Right atrium auricular region (tissue), 2 donors: ENCODE measurements around a stretch of chr11.

GRCh38 chr11:69703070-69703881 is 546 bp downstream of the FGF19 start:
- PRO-cap = no peak
- RAMPAGE, long total RNA, 2 experiments = no peak in any of the 2 experiments

DNA sequence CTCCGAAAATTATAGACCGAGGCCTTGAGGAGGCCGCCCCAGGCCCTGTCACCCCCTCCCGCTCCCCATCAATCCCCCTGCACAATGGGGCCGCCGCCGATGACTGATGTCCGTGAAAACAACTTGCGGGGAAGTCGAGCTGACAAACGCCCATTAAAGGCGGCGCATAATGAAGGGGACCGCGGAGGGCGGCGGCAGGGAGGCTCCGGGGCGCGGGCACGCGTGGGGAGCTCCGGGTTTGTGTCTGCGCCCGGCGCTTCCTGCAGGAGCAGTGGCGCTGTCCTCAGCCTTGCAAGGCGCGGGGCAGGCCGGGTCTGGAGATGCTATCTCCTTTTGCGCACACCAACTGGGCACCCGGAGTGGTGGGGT is 237 bp upstream of the FGF3 start:
- PRO-cap = no peak
- RAMPAGE, long total RNA, 2 experiments = no peak in any of the 2 experiments

DNA sequence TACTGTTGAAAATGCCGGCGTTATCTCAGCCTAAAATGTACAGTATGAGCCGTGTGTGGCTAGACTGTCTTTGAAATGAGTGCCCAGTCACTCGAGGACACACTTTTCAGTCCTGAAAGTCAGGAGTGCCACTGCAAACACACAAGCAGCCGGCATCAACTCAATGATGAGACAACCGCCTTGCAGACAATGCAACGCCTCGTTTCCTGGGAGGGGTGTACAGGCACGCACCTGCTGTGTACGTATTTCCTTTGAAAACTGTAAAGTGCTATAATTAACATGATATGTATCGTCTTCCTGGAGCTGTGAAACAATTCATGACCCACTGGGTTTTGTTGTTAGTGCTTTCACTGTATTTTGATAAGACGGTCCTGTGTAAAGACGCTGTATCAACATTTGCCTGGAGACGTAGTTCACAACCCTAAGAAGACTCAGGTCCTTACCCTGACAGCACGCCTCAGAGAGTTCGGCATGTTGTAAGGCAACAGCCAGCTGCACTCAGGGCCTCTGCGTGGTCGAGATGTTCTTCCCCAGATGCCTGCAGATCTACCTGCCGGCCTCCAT is 105.8 kb upstream of the ANO1 start:
- PRO-cap = no peak
- RAMPAGE, long total RNA, 2 experiments = no peak in any of the 2 experiments

DNA sequence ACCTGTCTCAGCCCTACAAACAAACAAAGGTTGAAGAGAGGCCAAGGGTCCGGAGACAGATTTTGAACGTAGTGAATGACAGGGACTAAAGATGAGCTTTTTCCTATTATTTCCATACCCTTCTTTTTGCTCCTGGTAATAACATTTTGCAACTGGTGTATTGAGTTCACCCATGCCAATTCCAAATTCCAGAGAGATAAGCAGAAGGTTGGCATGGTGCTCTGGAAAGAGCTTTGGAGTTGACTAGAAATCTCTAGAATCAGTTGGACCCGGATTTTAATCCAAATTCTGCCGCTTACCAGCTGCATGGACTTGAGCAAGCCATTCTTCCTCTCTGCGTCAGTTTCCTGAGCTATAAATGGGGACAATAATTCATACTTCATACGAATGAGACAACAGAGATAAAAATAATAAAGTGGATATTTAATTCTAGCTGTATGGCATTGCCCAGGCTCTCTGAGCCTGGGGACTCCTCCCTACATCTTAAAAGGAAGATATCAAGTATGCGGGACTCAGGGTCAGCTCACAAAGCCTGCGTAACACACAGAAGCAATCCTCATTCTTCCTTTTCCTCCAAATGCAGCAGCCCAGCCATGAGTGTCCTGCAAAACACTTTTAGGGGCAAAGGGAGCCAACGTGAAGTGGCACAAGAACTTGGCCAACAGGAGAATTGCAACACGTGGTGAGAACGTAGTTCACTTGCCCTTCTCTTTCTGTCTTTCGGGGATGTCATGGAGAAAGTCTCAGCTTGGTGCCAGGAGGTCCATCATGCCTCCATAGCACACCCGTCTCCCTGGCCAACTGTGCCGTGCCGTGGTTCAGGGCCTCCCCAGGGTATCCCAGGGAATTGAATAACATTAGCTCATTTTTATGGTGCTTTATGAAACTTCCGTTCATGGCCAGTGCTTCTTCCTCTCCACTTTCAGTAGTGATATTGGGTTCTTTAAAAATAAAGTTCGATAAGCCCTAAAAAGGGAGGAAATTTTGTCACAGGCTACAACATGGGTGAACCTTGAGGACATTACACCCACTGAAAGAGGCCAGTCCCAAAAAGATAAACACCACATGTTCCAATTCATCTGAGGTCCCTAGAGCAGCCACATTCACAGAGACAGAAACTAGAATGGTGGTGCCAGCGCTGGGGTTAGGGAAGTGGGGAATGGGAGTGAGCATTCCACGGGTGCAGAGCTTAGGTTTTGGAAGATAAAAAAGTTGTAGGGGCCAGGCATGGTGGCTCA is 98.6 kb upstream of the ANO1 start:
- PRO-cap = no peak
- RAMPAGE, long total RNA, 2 experiments = no peak in any of the 2 experiments

DNA sequence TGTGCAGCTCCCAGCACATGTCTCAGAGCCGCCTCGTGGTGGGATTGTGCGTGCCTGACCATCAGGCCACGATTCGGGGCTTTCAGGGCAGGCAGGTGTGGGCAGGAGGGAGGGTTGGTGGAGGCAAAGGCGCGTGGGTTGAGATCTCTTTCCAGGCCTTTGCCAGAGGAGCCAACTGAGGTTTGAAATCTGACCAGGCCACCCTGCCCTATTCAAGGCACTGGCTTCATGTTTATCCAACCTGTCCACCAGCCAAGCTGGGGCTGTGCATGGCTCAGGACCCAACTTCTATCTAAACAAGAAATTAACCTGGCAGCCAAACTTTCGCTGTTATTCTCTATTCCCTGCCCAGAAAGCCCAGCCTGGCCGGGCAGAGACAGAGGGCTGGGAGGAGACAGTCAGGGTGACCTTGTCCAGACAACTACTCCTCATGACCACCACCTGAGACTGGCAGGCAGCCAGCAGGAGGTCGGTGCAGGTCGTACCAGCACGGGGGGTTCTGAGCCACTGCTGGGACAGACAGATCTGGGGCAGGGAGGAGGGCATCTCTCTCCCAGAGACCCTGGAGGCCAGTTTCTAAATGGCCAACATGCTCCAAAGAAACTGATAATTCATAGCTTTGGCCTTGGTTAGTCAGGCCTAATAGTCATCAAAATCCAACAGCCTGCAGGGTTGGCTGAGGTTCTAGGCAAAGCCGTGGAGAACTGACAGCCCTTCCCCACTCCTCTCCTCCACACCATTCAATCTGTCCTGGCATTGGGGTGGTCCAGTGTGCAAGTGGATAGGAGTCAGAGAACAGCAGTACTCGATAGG is 28.2 kb downstream of the ANO1 start:
- PRO-cap = no peak
- RAMPAGE, long total RNA, 2 experiments = no peak in any of the 2 experiments

- PRO-cap = no peak
- RAMPAGE, long total RNA, 2 experiments = start-site peak on the plus strand in 1 of 2 experiments, at chr11:70161648-70161733 at its widest, 6 reads per replicate
Measured at GRCh38 chr11:70161454-70162120, 41.5 kb upstream of the FADD start.

DNA sequence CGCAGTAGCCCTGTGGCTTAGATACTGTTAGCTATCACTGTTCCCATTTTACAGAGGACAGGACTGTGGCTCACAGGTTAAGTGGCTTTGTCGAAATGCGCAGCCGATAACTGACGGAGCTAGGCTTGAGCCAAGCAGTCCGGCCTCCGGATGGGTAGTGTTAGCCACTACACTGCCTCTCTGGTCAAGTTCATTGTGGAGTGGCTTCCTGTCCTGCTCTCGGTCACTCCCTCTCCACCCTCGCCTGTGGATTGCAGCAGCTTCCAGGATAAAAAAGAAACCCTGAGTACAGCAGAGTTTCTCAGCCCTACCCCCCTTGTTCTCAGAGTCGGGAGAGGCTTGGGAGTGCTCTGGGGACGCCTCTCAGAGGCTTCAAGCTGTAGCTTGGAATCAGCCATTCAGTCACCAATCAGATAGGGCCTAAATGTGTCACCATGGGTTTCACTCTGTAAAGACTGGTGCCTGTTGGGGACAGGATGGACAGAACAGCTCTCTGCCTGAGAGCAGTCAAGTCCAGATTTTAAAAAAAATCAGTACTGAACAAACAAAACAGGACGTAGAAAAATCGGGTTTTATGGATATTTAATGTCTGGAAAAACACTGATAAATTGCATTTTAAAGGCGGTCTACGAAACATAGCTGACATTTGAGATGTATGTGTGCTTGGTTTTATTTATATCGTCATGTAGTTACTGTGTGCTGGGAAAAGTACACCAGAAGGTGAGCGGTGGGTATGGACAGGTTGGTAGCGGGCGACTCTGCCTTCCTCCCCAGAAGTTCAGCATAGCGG is 1.3 kb downstream of the FADD start:
- PRO-cap = bidirectional peak, plus-strand start at position 285 of the sequence, minus-strand start at position 162 of the sequence
- RAMPAGE, long total RNA, 2 experiments = no peak in any of the 2 experiments

DNA sequence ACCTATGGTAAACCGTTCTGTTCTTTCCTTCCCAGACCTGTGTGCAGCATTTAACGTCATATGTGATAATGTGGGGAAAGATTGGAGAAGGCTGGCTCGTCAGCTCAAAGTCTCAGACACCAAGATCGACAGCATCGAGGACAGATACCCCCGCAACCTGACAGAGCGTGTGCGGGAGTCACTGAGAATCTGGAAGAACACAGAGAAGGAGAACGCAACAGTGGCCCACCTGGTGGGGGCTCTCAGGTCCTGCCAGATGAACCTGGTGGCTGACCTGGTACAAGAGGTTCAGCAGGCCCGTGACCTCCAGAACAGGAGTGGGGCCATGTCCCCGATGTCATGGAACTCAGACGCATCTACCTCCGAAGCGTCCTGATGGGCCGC is 3.0 kb downstream of the FADD start:
- PRO-cap = no peak
- RAMPAGE, long total RNA, 2 experiments = no peak in any of the 2 experiments

- PRO-cap = no peak
- RAMPAGE, long total RNA, 2 experiments = no peak in any of the 2 experiments
Measured at GRCh38 chr11:70230863-70231525, 27.9 kb downstream of the FADD start.

GRCh38 chr11:70424566-70424847 is 26.2 kb downstream of the CTTN start:
- PRO-cap = no peak
- RAMPAGE, long total RNA, 2 experiments = no peak in any of the 2 experiments

DNA sequence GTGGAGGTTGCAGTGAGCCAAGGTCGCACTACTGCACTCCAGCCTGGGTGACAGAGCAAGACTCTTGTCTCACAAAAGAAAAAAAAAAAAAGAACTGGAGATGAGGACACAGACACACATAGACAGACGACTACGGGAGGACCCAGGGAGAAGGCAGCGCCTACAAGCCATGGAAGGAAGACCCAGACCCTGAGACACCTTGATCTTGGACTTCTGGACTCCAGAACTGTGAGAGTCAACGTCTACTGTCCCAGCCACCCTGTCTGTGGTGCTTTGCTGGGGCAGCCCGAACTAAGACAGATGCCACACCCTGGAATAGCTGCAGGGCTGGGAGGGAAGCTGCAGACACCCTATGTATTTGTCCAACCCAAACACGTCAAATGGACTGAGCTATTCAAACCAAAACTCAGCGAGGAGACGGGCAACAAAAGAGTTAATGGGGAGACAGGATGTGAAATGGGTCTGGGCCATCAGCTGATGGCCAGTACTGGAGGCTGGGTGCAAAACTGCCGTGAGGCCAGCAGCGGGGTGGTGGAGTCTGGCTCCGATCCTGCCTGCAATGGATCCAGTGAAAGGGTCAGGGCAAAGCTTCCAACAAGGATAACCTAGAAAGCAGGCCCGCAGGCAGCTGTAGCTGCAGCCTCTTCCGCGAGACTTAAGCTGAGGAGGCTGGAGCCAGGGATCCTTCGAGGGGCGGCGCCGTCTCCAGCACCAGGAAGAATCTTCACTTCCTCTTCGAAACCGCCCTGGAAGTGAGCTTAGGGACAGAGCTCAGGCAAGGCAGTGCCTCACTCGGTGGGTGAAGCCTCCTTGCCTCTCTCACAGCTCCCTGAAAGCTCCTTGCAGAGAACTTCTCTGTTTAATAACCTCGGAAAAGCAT is 169.5 kb downstream of the CTTN start:
- PRO-cap = bidirectional peak, plus-strand start at position 738 of the sequence, minus-strand start at position 657 of the sequence
- RAMPAGE, long total RNA, 2 experiments = no peak in any of the 2 experiments

GRCh38 chr11:70624841-70625308 is 226.5 kb downstream of the CTTN start:
- PRO-cap = no peak
- RAMPAGE, long total RNA, 2 experiments = no peak in any of the 2 experiments

- PRO-cap = no peak
- RAMPAGE, long total RNA, 2 experiments = no peak in any of the 2 experiments
Measured at GRCh38 chr11:70662524-70663159, 264.3 kb downstream of the CTTN start.

- PRO-cap = no peak
- RAMPAGE, long total RNA, 2 experiments = no peak in any of the 2 experiments
Measured at GRCh38 chr11:70826326-70827189, 425.8 kb downstream of the SHANK2 start.

GRCh38 chr11:71255153-71255851 is 2.9 kb upstream of the SHANK2 start:
- PRO-cap = no peak
- RAMPAGE, long total RNA, 2 experiments = no peak in any of the 2 experiments

DNA sequence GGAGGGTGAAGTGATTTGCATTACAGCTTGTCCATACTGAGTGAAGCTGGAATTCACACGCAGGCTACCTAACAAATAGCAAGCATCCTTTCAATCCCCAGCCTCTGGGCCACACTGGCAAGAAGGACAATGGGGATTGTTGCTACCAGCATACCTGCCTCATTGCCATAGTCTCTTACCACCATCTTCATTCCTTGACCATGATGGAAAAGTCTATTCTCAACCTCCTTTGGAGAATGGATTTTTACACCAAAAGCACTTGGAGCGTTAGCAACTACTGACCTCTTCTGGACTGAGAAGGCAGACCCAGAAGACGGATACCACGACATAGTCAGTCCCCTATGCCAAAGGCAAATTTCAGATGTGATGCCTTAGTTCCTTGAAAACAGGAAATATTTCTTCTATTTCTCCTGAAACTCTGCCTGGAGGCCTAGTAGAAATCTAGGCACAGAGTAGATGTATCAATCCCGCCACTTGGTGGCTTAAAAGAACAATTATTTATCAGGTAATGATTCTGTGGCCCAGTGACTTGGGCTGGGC is 75.5 kb downstream of the DHCR7 start:
- PRO-cap = no peak
- RAMPAGE, long total RNA, 2 experiments = no peak in any of the 2 experiments

DNA sequence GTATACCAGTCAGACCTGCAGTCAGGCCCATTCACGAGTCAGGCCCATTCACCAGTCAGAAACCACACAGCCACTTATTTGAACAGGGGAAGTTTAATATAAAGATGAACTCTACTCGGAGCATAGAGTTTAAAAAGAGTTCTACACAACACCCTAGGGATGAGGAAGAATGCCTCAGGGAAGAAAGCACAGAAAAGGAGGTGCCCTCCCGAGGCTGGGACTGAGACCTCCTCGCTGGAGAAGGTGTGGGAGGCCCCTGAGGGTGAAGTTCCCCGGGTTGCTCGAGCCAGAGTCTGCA is 13.9 kb downstream of the DHCR7 start:
- PRO-cap = no peak
- RAMPAGE, long total RNA, 2 experiments = no peak in any of the 2 experiments

GRCh38 chr11:71459657-71460099 is 6.7 kb downstream of the NADSYN1 start:
- PRO-cap = no peak
- RAMPAGE, long total RNA, 2 experiments = no peak in any of the 2 experiments

DNA sequence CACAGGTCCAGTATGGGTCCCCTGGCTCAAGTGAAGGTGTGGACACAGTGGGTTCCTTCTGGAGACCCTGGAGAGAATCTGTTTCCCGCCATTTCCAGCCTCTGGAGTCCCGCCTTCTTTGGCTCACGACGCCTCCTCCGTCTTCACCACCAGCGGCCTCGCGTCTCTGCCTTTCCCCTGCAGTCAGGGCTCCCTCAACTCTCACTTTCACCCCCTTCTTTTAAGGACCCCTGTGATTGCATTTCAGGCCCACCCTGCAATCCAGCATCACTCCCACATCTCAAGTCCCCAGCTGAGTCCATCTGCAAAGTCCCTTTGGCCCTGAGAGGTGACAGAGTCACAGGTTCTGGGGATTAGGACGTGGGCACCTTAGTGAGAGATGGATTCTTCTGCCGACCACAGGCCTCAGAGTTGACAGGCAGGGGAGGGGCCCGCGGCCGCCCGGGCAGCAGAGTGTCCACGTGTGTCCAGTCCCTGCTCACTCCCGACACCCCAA is 37.0 kb upstream of the KRTAP5-7 start:
- PRO-cap = no peak
- RAMPAGE, long total RNA, 2 experiments = no peak in any of the 2 experiments

- PRO-cap = bidirectional peak, plus-strand start at chr11:71787514, minus-strand start at chr11:71787301
- RAMPAGE, long total RNA, 2 experiments = start-site peak on the plus strand in 2 of 2 experiments, at chr11:71787511-71787530 at its widest, 47 to 55 reads per replicate
Measured at GRCh38 chr11:71787435-71788185, 45.4 kb upstream of the DEFB108B start.